Melanocyte of skin (primary cell): ENCODE results near the genes TYW5 and CFLAR.

DNA sequence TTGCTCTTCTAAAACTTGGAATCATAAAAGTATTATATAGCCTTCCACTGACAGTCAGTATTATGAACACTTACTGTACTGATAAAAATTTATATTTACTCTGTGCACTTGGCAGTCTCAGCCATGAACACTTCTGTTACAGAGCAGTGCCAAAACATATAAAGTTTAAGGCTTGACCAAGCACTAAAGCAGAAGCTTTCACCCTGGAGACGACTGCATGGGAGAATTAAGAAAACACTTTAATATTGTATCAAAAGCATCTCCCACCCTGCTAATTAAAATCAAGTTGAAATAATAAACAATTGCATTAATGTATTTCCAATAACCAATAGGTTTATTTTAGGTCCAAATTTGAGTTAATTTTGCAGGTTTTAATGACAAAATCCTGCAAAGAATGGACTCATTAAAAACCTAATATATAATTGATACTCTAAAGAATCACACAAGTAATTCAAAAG, 750.9 kb downstream of the SATB2 start:
- CAGE, long polyA plus RNA, 2 experiments: no peak in any of the 2 experiments

- CAGE, long polyA plus RNA, 2 experiments: no peak in any of the 2 experiments
These were observed 1.7 kb upstream of the SATB2 start for GRCh38 chr2:199459203-199460138.

- CAGE, long polyA plus RNA, 2 experiments: no peak in any of the 2 experiments
These were observed 4.9 kb upstream of the SATB2 start for GRCh38 chr2:199462690-199463074.

- CAGE, long polyA plus RNA, 2 experiments: no peak in any of the 2 experiments
These were observed 11.4 kb upstream of the SATB2 start for GRCh38 chr2:199469046-199469704.

DNA sequence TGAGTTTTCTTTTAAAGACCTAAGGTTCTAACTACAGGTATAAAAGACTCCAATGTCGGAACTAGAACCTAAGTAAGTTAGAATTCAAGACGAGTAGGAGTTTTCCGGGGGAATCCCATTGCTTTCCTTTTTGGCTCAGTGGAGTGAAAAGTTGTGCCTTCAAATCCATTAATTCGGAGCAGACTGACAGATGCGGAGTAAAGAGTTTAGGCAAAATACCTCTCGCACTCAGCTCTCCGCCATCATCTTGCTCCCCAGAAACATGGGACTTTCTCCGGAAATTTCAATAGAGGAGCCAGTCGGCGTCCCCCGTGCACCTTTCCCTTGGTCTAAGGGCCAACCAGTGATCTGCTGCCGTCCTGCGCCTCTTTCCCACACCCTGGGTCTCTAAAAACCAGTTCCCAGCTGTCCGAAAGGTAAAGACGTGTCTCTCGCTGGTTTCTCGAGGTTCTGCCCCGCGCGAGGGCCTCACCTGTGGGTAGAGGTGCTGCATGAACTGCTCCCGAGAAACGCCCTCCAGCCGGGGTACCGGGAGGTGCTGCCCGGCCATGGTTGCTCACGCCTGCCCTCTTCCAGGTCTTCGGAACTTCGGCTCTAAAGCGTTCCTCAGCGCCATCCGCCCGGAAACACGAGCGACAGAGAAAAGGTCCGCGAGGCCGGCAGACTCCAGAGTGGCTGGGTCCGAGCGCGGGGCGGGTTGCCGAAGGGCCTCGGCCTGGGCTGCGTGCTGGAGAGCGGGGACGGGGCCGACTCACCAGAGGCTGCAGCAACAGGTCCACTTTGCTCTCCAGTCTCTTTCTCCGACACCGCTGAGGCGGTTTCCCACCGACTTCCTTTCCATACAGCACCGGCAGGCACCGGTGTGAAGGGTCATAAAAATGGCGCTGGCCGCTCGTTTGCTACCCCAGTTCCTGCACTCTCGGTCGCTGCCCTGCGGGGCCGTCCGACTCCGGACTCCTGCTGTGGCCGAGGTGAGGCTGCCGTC, at the start of gene TYW5:
Gene TYW5, minus strand, starts transcription at position 571 of the 985 bp plus-strand sequence.
- CAGE, long polyA plus RNA, 2 experiments: no peak in any of the 2 experiments

- CAGE, long polyA plus RNA, 2 experiments: no peak in any of the 2 experiments
These were observed 3.0 kb downstream of the SPATS2L start for GRCh38 chr2:200309231-200310120.

GRCh38 chr2:200352596-200353327, 46.3 kb downstream of the SPATS2L start:
- CAGE, long polyA plus RNA, 2 experiments: no peak in any of the 2 experiments

- CAGE, long polyA plus RNA, 2 experiments: no peak in any of the 2 experiments
These were observed 99.9 kb downstream of the SPATS2L start for GRCh38 chr2:200406401-200406825.

DNA sequence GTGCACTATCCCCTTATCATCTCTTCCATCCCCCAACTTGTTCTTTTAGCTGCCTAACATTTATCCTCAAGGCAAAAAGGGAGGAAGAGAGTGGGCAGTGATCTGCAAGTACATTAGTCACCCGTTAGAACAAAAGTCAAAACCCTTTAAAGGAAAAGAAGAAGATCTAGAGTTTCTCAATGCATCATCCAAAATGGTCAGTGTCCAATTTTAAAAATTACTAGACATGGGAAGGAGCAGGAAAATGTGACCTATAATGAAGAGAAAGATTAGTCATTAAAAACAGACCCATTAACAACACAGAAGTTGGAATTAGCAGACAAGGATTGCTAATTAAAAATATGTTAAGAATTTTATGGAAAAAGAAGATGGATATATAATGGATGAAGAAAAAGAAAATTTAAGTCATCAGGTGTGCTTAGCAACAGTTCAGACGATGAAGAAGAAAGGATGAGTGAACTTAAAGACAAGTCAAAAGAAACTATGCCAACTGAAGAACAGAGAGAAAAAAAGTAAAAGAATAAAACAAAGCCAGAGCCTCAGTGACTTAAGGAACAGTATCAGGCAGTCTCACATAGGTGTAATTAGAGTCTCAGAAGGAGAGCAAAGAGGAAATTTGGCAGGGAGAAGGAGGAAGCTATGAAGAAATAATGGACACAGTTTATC, 77.3 kb downstream of the KCTD18 start:
- CAGE, long polyA plus RNA, 2 experiments: no peak in any of the 2 experiments

DNA sequence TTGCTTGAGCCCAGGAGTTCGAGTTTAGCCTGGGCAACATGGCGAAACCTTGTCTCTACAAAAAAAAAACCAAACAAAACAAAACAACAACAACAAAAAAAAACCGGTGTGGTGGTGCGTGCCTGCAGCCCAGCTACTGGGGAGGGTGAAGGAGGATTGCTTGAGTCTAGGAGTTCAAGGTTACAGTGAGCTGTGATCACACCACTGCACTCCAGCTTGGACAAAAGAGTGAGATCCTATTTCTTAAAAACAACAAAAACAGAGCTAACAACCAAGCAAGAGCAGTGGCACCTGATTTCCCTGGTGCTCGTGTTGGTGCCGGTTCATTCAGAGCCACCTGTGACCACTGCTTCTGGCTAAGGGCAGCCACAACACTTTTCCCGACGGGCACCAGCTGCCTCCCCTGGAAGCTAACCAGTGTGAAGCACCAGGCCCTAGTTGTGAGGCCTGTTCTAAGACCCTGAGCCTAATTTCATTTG, 1.3 kb downstream of the AOX1 start:
- CAGE, long polyA plus RNA, 2 experiments: no peak in any of the 2 experiments

GRCh38 chr2:200695113-200696135, 109.6 kb downstream of the AOX1 start:
- CAGE, long polyA plus RNA, 2 experiments: no peak in any of the 2 experiments

GRCh38 chr2:200709940-200710392, 101.7 kb upstream of the BZW1 start:
- CAGE, long polyA plus RNA, 2 experiments: no peak in any of the 2 experiments

- CAGE, long polyA plus RNA, 2 experiments: no peak in any of the 2 experiments
These were observed 24.9 kb upstream of the BZW1 start for GRCh38 chr2:200786750-200787268.

DNA sequence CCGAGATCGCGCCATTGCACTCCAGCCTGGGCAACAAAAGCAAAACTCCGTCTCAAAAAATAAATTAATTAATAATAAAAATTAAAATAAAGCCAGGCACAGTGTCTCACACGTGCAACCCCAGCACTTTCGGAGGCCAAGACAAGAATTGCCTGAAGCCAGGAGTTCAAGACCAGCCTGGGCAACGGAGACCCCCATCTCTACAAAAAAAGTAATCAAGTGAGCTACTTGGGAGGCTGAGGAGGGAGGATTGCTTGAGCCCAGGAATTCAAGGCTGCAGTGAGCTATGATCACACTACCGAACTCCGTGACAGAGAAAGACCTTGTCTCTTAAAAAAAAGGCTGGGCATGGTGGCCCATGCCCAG, 18.9 kb downstream of the BZW1 start:
- CAGE, long polyA plus RNA, 2 experiments: no peak in any of the 2 experiments

- CAGE, long polyA plus RNA, 2 experiments: no peak in any of the 2 experiments
These were observed 19.4 kb downstream of the BZW1 start for GRCh38 chr2:200831181-200831488.

- CAGE, long polyA plus RNA, 2 experiments: no peak in any of the 2 experiments
These were observed 21.0 kb downstream of the BZW1 start for GRCh38 chr2:200832689-200833156.

- CAGE, long polyA plus RNA, 2 experiments: no peak in any of the 2 experiments
These were observed 21.7 kb downstream of the NIF3L1 start for GRCh38 chr2:200910768-200911377.

DNA sequence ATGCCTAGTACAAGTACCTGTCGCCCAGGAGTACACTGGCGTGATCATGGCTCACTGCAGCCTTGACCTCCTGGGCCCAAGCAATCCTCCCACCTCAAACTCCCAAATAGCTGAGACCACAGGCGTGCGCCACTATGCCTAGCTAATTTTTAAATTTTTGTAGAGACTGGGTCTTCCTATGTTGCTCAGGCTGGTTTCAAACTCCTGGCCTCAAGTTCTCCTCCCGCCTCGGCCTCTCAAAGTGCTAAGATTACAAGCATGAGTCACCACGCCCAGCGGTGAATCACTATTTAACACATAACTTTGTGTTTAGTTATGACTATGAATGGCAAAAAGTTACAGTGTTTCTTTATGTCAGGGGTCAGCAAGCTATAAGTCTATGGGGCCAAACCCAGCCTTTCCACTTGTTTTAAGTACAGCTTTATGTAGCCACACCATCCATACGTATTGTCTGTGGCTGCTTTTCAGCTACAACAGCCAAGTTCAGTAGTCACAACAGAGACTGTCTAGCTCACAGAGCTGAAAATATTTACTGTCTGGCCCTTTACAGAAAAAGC, 18.8 kb downstream of the ORC2 start:
- CAGE, long polyA plus RNA, 2 experiments: no peak in any of the 2 experiments

GRCh38 chr2:201070894-201071474, 487 bp downstream of the HYCC2 start:
- CAGE, long polyA plus RNA, 2 experiments: no peak in any of the 2 experiments

- CAGE, long polyA plus RNA, 2 experiments: no peak in any of the 2 experiments
These were observed at the start of gene CFLAR for GRCh38 chr2:201116080-201116767. Gene CFLAR, plus strand, starts transcription at chr2:201116164.